K562 (cell line): ENCODE measurements around a stretch of chr3.

GRCh38 chr3:194069274-194069750 lies 66.6 kb upstream of the HES1 start:
- RAMPAGE, long total RNA = no peak
- RRBS = no CpG with 5 or more reads among the region's 6 CpGs
PRO-cap:
- standard = no peak
- CoPRO, capped RNA only, 2 experiments = no peak in any of the 2 experiments
- CoPRO, capped and uncapped RNA, 2 experiments = no peak in any of the 2 experiments
- CoPRO, uncapped RNA only, 2 experiments = no peak in any of the 2 experiments
CAGE:
- cytosol, long polyA plus RNA = no peak
- long polyA plus RNA = no peak
- nucleolus, long total RNA = no peak
- nucleus, long polyA plus RNA = no peak

- RAMPAGE, long total RNA = no peak
- RRBS = no CpG with 5 or more reads among the region's 7 CpGs
PRO-cap:
- standard = no peak
- CoPRO, capped RNA only, 2 experiments = no peak in any of the 2 experiments
- CoPRO, capped and uncapped RNA, 2 experiments = no peak in any of the 2 experiments
- CoPRO, uncapped RNA only, 2 experiments = no peak in any of the 2 experiments
CAGE:
- cytosol, long polyA plus RNA = no peak
- long polyA plus RNA = no peak
- nucleolus, long total RNA = no peak
- nucleus, long polyA plus RNA = no peak
These were observed 11.9 kb upstream of the HES1 start for GRCh38 chr3:194124071-194124460.

DNA sequence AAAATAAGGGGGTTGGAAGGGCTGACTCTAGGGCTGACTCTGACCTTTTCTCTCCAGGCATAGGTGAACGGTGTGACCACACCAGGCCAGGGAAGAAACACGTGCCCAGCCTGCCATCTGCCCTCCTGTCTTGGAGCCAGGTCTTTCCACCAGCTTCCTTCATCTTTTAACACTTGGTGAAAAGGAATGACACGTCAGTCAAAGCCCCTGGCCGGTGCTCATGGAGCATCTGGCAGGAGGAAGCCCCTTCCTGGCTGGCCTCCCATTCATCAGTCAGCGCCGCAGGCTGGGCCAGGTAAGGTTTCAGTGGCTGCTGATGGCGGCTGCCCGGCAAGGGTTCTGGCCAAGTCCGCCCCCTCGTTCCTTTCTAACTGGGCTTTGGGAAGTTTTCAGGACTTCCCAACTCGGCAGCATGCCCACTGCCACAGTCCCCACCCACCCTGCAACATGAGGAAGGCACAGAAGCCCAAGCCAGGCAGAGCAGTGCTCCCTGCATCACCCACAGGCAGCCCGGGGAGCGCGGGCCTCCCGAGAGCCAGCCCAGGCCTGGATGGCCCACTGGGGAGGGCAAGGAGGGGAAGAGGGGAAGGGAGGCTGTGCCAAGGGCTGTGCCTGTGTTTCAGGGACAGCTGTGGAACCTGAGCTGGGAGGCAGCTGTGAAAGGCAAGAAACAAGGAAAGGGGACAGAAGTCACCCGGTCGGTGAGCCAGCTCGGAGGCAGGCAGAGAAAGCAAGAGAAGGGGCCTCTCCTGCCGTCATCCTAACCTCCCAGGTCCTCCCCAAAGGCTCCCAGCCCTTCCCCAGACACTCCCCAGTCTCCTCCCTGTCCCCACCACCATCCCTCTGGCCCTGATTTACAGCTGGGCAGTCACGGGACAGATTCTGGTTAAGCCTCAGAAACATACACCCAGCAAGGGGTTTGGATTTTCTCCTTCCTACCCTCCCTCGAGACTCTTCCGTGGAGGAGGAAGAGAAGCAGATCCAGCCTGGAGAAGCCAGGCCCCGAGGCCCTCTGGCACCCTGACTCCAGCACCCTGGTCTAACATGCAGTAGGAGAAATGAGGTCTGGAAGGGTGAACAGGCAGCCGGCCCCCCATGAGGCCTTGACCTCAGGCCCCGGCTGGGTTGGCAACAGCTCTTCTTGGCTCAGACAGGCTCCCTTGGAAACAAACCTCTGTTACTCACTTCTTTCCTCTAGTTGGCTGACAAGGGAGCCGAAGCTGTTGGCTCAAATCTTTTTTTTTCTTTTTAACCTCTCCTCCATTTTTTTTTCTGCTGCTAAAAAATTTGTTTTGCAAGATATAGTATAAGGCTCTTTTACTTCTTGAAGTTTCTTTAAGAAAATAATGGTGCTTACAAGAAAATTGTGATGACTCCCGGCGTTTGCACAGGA lies 73.8 kb downstream of the CPN2 start:
- RAMPAGE, long total RNA = no peak
- RRBS = no CpG with 5 or more reads among the region's 28 CpGs
PRO-cap:
- standard = no peak
- CoPRO, capped RNA only, 2 experiments = no peak in any of the 2 experiments
- CoPRO, capped and uncapped RNA, 2 experiments = no peak in any of the 2 experiments
- CoPRO, uncapped RNA only, 2 experiments = no peak in any of the 2 experiments
CAGE:
- cytosol, long polyA plus RNA = no peak
- long polyA plus RNA = no peak
- nucleolus, long total RNA = no peak
- nucleus, long polyA plus RNA = no peak

DNA sequence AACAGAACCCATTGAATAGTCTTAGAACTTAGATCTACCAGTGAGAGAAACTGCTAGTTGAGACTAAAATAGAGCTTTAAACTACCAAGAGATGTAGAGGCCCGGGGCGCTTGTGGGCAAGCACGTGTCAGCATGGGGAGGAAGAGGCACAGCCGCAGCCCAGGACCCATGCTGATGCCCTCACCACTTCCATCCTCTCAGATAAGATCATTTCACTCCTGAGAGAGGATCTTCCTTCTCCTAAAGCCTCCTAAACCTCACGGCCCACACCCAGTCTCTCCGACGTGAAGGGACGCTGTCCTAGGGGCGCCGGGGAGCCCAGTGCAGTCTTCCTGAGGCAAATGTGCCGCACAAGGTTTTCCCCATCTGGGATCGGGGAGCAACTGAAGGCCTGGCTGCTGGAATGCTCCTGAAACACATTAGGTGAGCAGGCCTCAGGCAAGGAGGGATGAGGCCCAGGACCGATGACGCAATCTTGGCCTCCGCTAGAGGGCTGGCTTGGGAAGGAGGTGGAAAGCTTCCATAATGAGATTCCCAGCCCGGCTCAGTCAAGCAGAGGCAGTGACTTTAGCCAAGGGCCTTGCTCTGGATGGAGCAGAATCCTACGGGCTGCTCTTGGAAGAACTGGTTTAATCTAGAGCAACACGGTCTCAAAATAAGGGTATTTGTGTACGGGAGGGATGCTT lies 50.9 kb downstream of the CPN2 start:
- RAMPAGE, long total RNA = no peak
- RRBS = no CpG with 5 or more reads among the region's 19 CpGs
PRO-cap:
- standard = no peak
- CoPRO, capped RNA only, 2 experiments = no peak in any of the 2 experiments
- CoPRO, capped and uncapped RNA, 2 experiments = no peak in any of the 2 experiments
- CoPRO, uncapped RNA only, 2 experiments = no peak in any of the 2 experiments
CAGE:
- cytosol, long polyA plus RNA = no peak
- long polyA plus RNA = no peak
- nucleolus, long total RNA = no peak
- nucleus, long polyA plus RNA = no peak

- RAMPAGE, long total RNA = no peak
- RRBS = no CpG with 5 or more reads among the region's 20 CpGs
PRO-cap:
- standard = no peak
- CoPRO, capped RNA only, 2 experiments = no peak in any of the 2 experiments
- CoPRO, capped and uncapped RNA, 2 experiments = no peak in any of the 2 experiments
- CoPRO, uncapped RNA only, 2 experiments = no peak in any of the 2 experiments
CAGE:
- cytosol, long polyA plus RNA = no peak
- long polyA plus RNA = no peak
- nucleolus, long total RNA = no peak
- nucleus, long polyA plus RNA = no peak
These were observed 12.0 kb upstream of the LRRC15 start for GRCh38 chr3:194381412-194382033.

GRCh38 chr3:194469857-194470377 lies 16.9 kb downstream of the ATP13A3 start:
- RAMPAGE, long total RNA = no peak
- RRBS = no CpG with 5 or more reads among the region's 1 CpG
PRO-cap:
- standard = no peak
- CoPRO, capped RNA only, 2 experiments = no peak in any of the 2 experiments
- CoPRO, capped and uncapped RNA, 2 experiments = no peak in any of the 2 experiments
- CoPRO, uncapped RNA only, 2 experiments = peak in 2 of 2 experiments; most common minus-strand start chr3:194470068 (in 1)
CAGE:
- cytosol, long polyA plus RNA = no peak
- long polyA plus RNA = no peak
- nucleolus, long total RNA = no peak
- nucleus, long polyA plus RNA = no peak

GRCh38 chr3:194481175-194482336 lies 5.2 kb downstream of the ATP13A3 start:
- RAMPAGE, long total RNA = no peak
- RRBS = no CpG with 5 or more reads among the region's 5 CpGs
PRO-cap:
- standard = no peak
- CoPRO, capped RNA only, 2 experiments = no peak in any of the 2 experiments
- CoPRO, capped and uncapped RNA, 2 experiments = no peak in any of the 2 experiments
- CoPRO, uncapped RNA only, 2 experiments = peak in 1 of 2 experiments; most common minus-strand start chr3:194481634 (in 1)
CAGE:
- cytosol, long polyA plus RNA = no peak
- long polyA plus RNA = no peak
- nucleolus, long total RNA = no peak
- nucleus, long polyA plus RNA = no peak

DNA sequence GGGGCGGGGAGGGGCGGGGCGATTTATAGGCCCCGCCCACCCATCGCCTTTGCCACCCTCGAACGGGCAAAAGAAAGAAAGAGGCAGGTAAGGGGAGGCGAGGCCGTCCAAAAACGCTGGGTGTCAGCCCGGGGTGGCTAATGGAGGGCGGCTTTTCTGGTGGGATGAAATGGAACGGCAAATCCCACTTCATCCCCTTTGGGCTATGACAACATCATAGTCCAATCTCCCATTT lies 201 bp upstream of the ATP13A3 start:
- RAMPAGE, long total RNA = no peak
- RRBS = no CpG with 5 or more reads among the region's 13 CpGs
PRO-cap:
- standard = bidirectional peak, plus-strand start at position 69 of the sequence, minus-strand start outside the sequence
- CoPRO, capped RNA only, 2 experiments = peak in 2 of 2 experiments; most common plus-strand start position 26 of the sequence (in 1)
- CoPRO, capped and uncapped RNA, 2 experiments = peak in 2 of 2 experiments; most common plus-strand start position 66 of the sequence (in 1)
- CoPRO, uncapped RNA only, 2 experiments = peak in 2 of 2 experiments; most common plus-strand start position 42 of the sequence (in 1)
CAGE:
- cytosol, long polyA plus RNA = no peak
- long polyA plus RNA = no peak
- nucleolus, long total RNA = no peak
- nucleus, long polyA plus RNA = no peak

- RAMPAGE, long total RNA = no peak
- RRBS = no CpG with 5 or more reads among the region's 9 CpGs
PRO-cap:
- standard = no peak
- CoPRO, capped RNA only, 2 experiments = no peak in any of the 2 experiments
- CoPRO, capped and uncapped RNA, 2 experiments = no peak in any of the 2 experiments
- CoPRO, uncapped RNA only, 2 experiments = no peak in any of the 2 experiments
CAGE:
- cytosol, long polyA plus RNA = no peak
- long polyA plus RNA = no peak
- nucleolus, long total RNA = no peak
- nucleus, long polyA plus RNA = no peak
These were observed 55.2 kb downstream of the TMEM44 start for GRCh38 chr3:194577867-194578495.

DNA sequence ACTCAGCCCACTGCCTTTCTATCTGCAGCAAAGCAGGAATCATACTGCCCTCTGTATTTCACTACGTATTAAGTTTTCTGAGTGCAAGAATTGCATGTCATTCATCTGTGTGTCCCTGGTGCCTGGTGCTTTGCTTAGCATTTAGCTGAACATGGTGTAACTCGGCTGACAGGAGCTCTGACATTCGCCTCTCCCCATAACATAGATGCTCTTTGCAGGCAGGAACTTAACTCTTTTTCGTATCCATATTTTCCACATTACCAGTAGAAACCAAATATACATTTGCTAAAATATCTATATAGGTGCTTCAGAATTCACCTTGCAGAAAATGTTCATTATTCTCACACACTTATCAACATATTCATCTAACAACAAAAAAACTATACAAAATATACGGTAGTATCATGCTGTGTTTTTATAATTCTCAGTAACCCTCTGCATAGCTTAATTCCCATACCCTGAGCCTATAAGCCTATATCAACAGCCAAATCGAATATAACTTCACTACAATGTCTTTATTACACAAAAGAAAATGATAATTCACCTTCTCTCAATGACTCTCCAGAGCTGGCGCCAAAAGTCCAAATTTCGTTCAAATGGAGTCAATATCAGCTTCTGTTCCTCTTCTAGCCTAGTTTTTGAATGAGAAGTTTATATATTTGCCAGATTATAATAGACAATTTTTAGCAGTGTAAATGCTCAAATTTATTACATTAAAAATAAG lies 6.8 kb downstream of the LSG1 start:
- RAMPAGE, long total RNA = no peak
- RRBS = no CpG with 5 or more reads among the region's 8 CpGs
PRO-cap:
- standard = no peak
- CoPRO, capped RNA only, 2 experiments = no peak in any of the 2 experiments
- CoPRO, capped and uncapped RNA, 2 experiments = no peak in any of the 2 experiments
- CoPRO, uncapped RNA only, 2 experiments = no peak in any of the 2 experiments
CAGE:
- cytosol, long polyA plus RNA = no peak
- long polyA plus RNA = no peak
- nucleolus, long total RNA = no peak
- nucleus, long polyA plus RNA = no peak

DNA sequence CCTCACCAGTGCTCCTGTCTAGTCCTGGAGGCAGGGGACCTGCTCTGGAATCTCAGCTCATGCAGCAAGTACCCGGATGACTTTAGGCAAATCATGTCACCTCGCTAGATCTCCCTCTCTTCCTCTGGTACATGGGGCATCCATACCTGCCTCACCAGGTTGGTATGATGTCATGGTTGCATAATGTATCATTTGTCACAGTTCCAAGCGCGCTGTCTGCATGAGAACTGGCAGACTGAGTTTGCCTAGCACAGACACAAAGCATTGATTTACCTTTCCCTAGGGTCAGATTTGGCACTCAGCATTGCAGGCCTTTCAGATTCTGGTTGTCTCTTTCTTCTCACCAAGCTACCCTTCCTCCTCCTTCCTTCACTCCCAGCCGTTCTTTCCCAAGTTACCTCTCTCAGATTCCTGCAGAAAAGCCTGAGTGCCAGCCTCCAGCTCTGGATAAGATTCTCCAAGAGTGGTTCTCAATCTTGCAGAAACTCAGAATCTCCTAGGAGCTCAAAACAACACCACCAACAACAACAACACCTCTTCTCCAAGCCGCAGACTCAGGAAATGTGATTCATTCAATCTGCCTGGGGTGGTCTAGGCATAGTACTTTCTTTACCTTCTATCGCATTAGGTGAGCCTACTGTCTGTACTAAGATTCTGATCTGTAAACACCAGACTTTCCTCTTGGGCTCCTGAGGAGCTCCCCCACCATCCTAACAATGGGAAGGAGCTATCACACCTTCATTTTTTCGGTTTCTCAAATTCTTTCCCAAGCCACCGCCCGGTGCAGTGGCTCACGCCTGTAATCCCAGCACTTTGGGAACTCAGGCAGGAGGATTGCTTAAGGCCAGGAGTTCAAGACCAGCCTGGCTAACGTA lies 29.6 kb downstream of the FAM43A start:
- RAMPAGE, long total RNA = no peak
- RRBS = no CpG with 5 or more reads among the region's 12 CpGs
PRO-cap:
- standard = no peak
- CoPRO, capped RNA only, 2 experiments = no peak in any of the 2 experiments
- CoPRO, capped and uncapped RNA, 2 experiments = no peak in any of the 2 experiments
- CoPRO, uncapped RNA only, 2 experiments = no peak in any of the 2 experiments
CAGE:
- cytosol, long polyA plus RNA = no peak
- long polyA plus RNA = no peak
- nucleolus, long total RNA = no peak
- nucleus, long polyA plus RNA = no peak

DNA sequence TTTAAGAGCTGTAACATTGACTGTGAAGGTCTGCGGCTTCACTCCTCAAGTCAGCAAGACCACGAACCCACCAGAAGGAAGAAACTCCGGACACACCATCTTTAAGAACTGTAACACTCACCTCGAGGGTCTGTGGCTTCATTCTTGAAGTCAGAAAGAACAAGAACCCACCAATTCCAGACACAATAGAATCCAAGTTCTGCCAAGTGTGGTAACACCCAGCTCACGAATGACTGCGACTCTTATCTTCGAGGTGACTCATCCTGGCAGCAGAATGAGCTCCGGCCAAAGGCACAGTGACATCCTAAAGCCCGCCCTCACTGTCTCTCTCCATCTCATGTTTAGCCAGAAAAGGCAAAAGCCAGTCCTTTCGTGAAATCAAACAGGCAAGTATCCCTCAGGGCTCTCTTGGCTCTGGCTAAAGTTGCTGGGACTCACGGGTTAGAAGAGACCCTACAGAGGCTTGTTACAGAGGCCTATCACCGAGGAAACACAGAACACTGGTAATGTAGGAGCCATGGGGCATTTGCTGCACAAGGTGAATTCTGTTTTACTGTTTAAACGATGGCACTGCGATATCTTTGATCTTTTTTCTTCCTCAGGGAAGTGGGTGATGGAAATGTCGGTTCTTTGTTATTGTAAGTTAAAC lies 155.4 kb downstream of the FAM43A start:
- RAMPAGE, long total RNA = no peak
- RRBS = no CpG with 5 or more reads among the region's 15 CpGs
PRO-cap:
- standard = no peak
- CoPRO, capped RNA only, 2 experiments = no peak in any of the 2 experiments
- CoPRO, capped and uncapped RNA, 2 experiments = no peak in any of the 2 experiments
- CoPRO, uncapped RNA only, 2 experiments = no peak in any of the 2 experiments
CAGE:
- cytosol, long polyA plus RNA = no peak
- long polyA plus RNA = no peak
- nucleolus, long total RNA = no peak
- nucleus, long polyA plus RNA = no peak

GRCh38 chr3:194856233-194856697 lies 170.6 kb downstream of the FAM43A start:
- RAMPAGE, long total RNA = no peak
- RRBS = no CpG with 5 or more reads among the region's 7 CpGs
PRO-cap:
- standard = no peak
- CoPRO, capped RNA only, 2 experiments = no peak in any of the 2 experiments
- CoPRO, capped and uncapped RNA, 2 experiments = no peak in any of the 2 experiments
- CoPRO, uncapped RNA only, 2 experiments = no peak in any of the 2 experiments
CAGE:
- cytosol, long polyA plus RNA = no peak
- long polyA plus RNA = no peak
- nucleolus, long total RNA = no peak
- nucleus, long polyA plus RNA = no peak

- RAMPAGE, long total RNA = no peak
- RRBS = no CpG with 5 or more reads among the region's 6 CpGs
PRO-cap:
- standard = no peak
- CoPRO, capped RNA only, 2 experiments = no peak in any of the 2 experiments
- CoPRO, capped and uncapped RNA, 2 experiments = no peak in any of the 2 experiments
- CoPRO, uncapped RNA only, 2 experiments = no peak in any of the 2 experiments
CAGE:
- cytosol, long polyA plus RNA = no peak
- long polyA plus RNA = no peak
- nucleolus, long total RNA = no peak
- nucleus, long polyA plus RNA = no peak
These were observed 200.6 kb downstream of the XXYLT1 start for GRCh38 chr3:195070335-195070750.

- RAMPAGE, long total RNA = no peak
- RRBS = no CpG with 5 or more reads among the region's 32 CpGs
PRO-cap:
- standard = no peak
- CoPRO, capped RNA only, 2 experiments = no peak in any of the 2 experiments
- CoPRO, capped and uncapped RNA, 2 experiments = no peak in any of the 2 experiments
- CoPRO, uncapped RNA only, 2 experiments = no peak in any of the 2 experiments
CAGE:
- cytosol, long polyA plus RNA = no peak
- long polyA plus RNA = no peak
- nucleolus, long total RNA = no peak
- nucleus, long polyA plus RNA = no peak
These were observed 183.0 kb downstream of the XXYLT1 start for GRCh38 chr3:195087770-195088503.

DNA sequence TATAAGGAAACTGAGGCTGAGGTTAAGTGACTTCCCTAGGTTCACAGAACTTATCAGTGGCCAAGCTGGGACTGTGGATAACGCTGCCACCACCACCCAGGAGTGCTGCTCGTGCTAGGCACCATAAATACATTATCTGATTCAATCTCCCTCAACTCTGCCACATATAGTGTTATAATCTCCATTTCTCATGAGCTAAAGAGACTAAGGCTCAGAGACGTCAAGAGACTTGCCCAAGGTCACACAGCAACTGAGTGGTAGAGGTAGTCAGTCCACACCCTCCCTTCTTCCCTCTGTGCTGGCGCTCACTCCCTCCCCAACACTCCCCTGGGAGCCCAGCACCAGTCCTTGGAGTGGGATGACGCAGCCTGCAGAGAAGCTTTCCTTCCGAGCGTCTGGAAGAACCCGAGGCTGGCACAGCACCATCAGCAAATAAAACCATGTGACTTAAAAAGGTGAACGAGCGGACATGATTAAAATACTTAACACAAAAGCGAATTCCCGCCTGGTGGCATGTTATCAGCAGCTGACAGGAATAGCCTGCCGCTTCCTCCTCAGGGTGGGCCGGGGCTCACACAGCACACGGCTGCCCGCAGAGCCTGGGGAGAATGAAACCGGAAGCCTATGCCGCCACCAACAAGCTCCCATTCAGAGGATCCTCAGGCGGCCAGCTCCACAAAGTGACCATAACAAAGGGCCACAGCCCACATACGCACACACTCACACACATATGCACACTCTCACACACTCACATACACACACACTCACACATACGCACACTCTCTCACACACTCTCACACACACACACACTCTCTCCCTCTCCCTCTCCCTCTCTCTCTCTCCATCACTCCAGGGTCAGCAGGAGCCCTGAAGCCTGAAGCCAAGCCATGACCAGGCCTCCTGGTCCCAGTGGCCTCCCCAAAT lies 120.6 kb downstream of the XXYLT1 start:
- RAMPAGE, long total RNA = no peak
- RRBS = 5% methylated on average over 4 of the region's 21 CpGs
PRO-cap:
- standard = unidirectional peak, plus-strand start at position 344 of the sequence; bidirectional peak, plus-strand start at position 647 of the sequence, minus-strand start at position 531 of the sequence
- CoPRO, capped RNA only, 2 experiments = peak in 1 of 2 experiments; most common plus-strand start position 611 of the sequence (in 1); most common minus-strand start position 575 of the sequence (in 1)
- CoPRO, capped and uncapped RNA, 2 experiments = no peak in any of the 2 experiments
- CoPRO, uncapped RNA only, 2 experiments = no peak in any of the 2 experiments
CAGE:
- cytosol, long polyA plus RNA = no peak
- long polyA plus RNA = no peak
- nucleolus, long total RNA = no peak
- nucleus, long polyA plus RNA = no peak

DNA sequence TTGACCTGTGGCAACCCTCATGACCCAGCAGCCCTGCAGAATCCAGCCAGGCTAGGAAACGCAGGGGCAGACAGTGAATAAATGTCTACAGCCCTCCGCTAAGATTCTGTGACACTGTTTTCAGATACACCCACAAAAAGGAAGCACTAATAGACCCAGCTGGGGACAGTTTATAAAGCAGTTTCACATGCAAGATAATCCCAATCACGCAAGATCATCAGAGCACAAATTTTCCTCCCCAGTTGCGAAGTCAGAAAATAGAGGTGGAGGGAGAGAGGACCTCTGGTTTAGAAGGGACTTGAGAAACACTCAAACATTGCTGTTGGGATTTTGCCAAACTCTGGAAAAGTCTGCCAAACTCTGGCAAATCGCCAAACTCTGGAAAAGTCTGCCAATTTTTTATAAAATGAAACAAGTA lies 66.2 kb downstream of the XXYLT1 start:
- RAMPAGE, long total RNA = no peak
- RRBS = no CpG with 5 or more reads among the region's 5 CpGs
PRO-cap:
- standard = unidirectional peak, minus-strand start at position 75 of the sequence
- CoPRO, capped RNA only, 2 experiments = no peak in any of the 2 experiments
- CoPRO, capped and uncapped RNA, 2 experiments = no peak in any of the 2 experiments
- CoPRO, uncapped RNA only, 2 experiments = no peak in any of the 2 experiments
CAGE:
- cytosol, long polyA plus RNA = no peak
- long polyA plus RNA = no peak
- nucleolus, long total RNA = no peak
- nucleus, long polyA plus RNA = no peak

GRCh38 chr3:195286467-195287081 lies 15.6 kb upstream of the XXYLT1 start:
- RAMPAGE, long total RNA = no peak
- RRBS = no CpG with 5 or more reads among the region's 4 CpGs
PRO-cap:
- standard = no peak
- CoPRO, capped RNA only, 2 experiments = no peak in any of the 2 experiments
- CoPRO, capped and uncapped RNA, 2 experiments = no peak in any of the 2 experiments
- CoPRO, uncapped RNA only, 2 experiments = no peak in any of the 2 experiments
CAGE:
- cytosol, long polyA plus RNA = no peak
- long polyA plus RNA = no peak
- nucleolus, long total RNA = no peak
- nucleus, long polyA plus RNA = no peak